Cardiac ventricle fibroblast (primary cell): ENCODE data around the gene TRIL.

GRCh38 chr7:28619234-28619683 is 206.9 kb downstream of the CREB5 start:
- RAMPAGE, long total RNA = no peak

- RAMPAGE, long total RNA = no peak
Observed at GRCh38 chr7:28685118-28685504, 272.8 kb downstream of the CREB5 start.

- RAMPAGE, long total RNA = no peak
Observed at GRCh38 chr7:28957817-28958815, at the start of gene TRIL. TSS of gene TRIL (minus strand) at chr7:28958330.

GRCh38 chr7:28986120-28987210 is 28.3 kb upstream of the TRIL start:
- RAMPAGE, long total RNA = no peak

DNA sequence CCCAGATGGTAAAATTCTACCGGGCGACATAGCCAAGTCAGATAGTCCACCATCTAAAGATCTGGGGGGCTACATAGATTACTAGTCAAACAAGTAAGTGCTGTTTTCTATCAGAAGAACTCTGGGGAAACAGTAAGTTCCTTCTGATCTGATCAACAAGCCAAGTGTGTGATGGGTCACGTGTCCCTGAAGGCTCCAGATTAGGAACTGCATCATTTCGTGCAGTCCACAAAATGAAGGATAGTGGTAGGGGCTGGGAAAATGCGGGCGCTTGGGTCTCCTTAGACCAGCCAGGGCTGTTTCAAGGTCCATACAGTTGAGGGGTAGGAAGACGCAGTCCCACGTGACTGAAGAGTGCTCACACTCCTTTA is 1.8 kb upstream of the CHN2 start:
- RAMPAGE, long total RNA = no peak

GRCh38 chr7:29426417-29426982 is 137.1 kb upstream of the PRR15 start:
- RAMPAGE, long total RNA = no peak

DNA sequence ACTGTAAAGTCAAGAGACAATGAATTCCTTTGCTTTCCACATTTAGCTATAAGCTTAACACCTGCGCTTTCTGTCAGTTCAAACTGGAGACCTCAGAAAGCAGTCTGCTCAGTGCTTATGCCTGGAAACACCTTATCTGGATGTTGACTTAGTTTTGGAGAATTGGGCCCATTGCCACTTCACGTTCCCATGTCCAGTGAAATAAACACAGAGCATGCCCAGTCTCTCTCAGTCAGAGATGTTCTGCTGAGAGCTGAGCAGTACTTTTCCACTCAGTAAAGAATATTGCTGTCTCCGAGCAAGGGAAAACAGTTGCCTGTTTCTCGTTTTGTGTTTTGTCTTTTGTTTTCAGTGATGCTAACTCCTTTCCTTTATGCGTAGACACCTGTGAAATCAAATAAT is 83.2 kb upstream of the PRR15 start:
- RAMPAGE, long total RNA = no peak

GRCh38 chr7:29607918-29608291 is 44.3 kb downstream of the PRR15 start:
- RAMPAGE, long total RNA = no peak

DNA sequence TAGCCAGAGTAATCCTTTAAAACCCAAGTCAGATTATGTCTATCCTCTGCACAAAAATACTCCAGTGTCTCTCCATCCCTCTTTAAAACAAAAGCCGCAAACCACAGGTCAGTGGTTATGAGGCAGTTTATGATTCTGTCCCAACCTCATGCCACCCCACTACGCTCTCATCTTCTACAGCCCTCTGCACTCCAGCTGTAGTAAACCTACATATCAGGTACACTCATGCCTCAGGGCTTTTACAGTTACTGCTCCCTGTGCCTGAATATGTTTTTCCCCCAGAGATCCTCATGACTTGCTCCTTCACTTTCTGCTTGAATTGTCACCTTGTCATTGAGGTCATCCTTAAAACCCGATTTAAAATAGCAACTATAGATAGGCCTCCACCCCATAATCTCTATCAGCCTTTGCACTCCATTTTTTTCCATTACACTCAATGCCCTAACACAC is 113.7 kb downstream of the PRR15 start:
- RAMPAGE, long total RNA = no peak

- RAMPAGE, long total RNA = no peak
Observed at GRCh38 chr7:29809199-29809478, 2.8 kb downstream of the WIPF3 start.

GRCh38 chr7:29964932-29965292 is 24.7 kb downstream of the SCRN1 start:
- RAMPAGE, long total RNA = no peak

DNA sequence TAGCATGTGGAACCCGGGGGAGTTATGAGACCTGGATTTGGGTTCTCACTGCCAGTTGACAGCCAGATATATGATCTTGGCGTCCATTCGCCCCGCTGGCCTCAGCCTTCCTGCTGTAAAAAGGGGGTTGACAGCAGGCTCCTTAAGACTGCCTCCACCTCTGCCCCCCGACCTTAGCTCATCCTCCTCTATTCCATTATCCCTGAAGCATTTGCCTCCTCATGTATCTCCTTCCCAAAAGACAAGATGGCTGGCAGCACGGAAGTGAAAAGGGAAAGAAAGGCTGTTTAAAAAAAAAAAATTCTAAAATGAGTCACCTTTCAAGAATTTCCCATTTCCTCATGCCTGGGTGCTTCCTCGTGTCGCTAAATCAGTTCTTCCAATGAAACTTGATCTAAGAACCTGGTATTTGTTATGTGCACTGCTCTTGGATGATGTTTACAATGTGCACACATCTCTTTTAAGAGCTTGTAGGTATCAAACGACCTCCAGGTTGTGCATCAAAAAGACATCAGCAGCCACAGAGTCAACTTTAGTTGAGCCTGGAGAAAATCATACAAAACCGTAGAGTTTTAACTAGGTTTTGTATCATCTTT is 1.7 kb downstream of the SCRN1 start:
- RAMPAGE, long total RNA = no peak

- RAMPAGE, long total RNA = no peak
Observed at GRCh38 chr7:30078671-30079185, 50.5 kb downstream of the PLEKHA8 start.

DNA sequence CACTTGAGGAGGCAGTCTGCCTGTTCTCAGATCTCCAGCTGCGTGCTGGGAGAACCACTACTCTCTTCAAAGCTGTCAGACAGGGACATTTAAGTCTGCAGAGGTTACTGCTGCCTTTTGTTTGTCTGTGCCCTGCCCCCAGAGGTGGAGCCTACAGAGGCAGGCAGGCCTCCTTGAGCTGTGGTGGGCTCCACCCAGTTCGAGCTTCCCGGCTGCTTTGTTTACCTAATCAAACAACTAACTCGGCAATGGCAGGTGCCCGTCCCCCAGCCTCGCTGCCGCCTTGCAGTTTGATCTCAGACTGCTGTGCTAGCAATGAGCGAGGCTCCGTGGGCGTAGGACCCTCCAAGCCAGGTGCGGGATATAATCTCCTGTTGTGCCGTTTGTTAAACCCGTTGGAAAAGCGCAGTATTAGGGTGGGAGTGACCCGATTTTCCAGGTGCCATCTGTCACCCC is 36.5 kb upstream of the MTURN start:
- RAMPAGE, long total RNA = no peak

DNA sequence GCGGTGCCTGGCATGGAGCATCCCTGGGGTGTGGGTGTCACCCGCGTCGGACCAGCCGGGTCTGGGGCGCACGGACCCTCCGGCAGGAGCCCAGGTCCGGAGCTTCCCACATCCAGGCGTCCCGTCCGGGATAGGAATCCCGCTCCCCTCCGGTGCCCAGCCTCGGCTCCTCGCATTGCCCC is 733 bp downstream of the MTURN start:
- RAMPAGE, long total RNA = no peak

DNA sequence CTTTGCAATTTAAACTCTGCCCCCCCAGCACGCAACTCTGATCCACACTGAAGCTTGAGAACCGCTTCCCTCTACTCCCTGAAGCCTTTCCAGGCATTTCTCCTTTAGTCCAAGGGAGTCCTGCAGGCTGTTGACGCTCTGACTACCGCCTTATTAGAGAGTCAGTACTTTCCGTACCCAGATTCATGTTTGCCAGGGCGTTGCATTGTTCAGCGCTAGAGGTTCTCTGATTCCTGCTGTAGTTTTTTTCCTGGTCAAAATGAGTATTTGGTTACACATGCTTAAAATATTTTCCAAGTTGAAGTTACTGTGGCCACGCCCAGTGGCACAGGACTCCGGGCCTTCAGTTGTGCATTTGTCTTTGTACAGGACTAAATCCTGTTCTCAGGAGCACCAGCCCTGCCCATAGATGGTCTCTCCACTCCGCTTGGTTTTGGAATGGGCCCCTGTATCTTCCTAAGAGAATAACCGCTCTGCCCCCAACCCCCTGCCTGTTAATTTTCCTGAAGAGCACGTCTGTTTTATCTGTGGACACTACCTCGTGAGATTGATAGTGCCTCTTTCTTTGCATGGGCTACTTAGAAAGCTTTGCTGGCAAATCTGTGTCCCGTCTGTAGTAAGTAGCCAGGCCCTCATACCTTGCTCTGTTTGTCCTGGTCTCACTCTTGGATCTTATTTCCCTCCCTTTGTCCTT is 8.0 kb downstream of the MTURN start:
- RAMPAGE, long total RNA = no peak

DNA sequence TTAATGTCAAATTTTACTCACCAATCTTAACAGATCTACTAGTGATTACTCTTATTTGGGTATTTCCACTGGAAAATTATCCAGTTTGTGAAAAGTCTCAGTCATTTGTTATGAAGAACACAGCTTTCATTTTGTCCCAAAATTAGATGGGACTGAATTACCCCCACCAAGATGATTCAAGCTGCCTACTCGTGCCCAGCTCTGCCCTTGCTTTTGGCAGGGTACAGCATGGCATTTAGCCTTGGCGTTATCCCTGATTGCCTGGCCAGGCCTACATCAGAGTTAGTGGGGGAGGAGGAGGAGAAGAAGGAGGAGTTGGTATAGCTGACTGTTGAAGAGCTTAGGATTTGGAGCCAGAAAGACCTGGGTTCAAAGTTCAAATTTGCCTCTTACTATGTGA is 47.4 kb downstream of the MTURN start:
- RAMPAGE, long total RNA = no peak

DNA sequence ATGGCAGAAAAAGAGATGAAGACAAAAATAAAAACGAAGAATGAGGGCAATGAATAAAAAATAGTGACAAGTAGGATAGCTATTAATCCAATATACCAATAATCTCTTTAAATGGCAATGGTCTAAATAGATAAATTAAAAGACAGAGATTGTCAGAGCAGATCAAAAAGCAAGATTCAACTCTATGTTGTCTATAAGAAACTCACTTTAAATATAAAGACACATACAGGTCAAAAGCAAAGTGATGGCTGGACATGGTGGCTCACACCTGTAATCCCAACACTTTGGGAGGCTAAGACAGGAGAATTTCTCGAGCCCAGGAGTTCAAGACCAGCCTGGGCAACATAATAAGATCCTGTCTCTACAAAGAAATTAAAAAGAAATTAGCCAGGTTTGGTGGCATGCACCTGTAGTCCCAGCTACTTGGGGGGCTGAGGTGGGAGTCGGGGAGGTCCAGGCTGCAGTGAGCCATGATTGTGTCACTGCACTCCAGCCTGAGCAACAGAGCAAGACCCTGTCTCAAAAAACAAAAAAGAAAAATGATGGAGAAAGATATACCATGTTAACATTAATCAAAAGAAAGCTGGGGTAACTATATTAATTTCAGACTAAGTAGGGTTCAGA is 67.2 kb upstream of the ZNRF2 start:
- RAMPAGE, long total RNA = no peak

- RAMPAGE, long total RNA = no peak
Observed at GRCh38 chr7:30355391-30356490, 71.3 kb downstream of the ZNRF2 start.

- RAMPAGE, long total RNA = no peak
Observed at GRCh38 chr7:30374805-30375258, 90.4 kb downstream of the ZNRF2 start.